Measurements from ENCODE around the genes XRCC3, ZFYVE21, TDRD9, C14orf180 and ZBTB42.

GRCh38 chr14:103695901-103697141, 18.9 kb downstream of the XRCC3 start:
- RRBS = no CpG with 5 or more reads among the region's 36 CpGs

DNA sequence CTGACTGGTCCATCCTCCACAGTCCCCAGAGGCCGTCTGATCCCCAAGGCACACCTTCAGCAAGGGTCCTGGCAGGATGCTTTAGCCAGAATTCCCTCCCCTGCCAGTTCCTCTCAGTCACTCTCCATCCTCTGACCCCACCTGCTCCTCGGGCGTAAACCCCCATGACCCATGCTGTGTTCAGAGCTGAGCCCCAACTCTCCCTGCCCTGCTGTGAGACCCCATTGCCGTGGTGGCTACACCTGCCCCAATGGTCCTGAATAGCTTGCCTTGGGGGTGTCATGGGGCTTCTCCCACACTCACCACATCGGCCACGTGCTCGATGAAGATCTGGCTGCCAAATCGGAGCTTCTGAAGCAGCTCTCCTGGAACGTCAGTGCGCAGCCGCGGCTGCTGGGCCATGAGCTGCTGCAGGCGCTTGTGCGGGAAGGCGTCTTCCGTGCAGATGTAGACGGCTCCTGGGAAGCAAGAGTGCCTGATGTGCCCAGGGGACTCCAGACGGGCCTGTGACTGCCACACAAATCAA, 12.3 kb downstream of the XRCC3 start:
- RRBS = no CpG with 5 or more reads among the region's 18 CpGs

GRCh38 chr14:103715195-103715582, at the start of gene XRCC3:
Gene XRCC3, minus strand, starts transcription at chr14:103715451.
- RRBS = 3% methylated on average over 8 of the region's 39 CpGs

- RRBS = 0% methylated on average over 3 of the region's 67 CpGs
Measured at GRCh38 chr14:103715583-103716057, at the start of gene ZFYVE21. Gene ZFYVE21, plus strand, starts transcription at chr14:103715810.

DNA sequence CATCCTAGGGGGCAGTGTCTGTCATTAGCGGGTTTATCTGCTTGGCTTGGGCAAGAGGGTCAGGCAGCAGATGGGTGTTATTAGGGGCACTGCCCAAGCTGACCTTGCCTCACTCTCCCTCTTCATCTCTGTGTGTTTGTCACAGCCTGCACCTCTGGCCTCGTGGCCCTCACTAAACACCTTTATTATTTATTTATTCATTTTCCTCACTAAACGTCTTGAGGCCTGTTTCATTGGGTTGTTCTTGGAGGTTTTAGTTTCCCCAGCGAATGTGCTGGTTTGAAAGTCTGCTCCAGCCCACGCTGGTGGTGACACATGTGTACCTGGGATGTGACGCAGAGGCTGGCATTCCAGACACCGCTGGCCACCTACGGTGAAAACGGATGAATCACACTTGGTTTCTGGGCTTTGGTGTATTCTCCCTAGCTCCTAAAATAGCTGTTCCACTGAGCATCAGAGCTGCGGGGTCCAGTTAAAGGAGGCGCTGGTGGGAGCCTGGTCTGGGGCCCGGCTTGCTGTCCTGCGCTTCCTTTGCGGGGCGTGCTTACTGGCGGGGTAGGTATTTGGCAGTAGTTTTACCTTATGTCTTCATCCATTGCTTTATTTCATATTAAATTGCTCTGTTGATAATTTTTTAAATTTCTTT, 6.1 kb downstream of the ZFYVE21 start:
- RRBS = no CpG with 5 or more reads among the region's 16 CpGs

GRCh38 chr14:103724100-103724779, 8.6 kb downstream of the ZFYVE21 start:
- RRBS = 48% methylated on average over 3 of the region's 29 CpGs

GRCh38 chr14:103739651-103740672, 24.4 kb downstream of the ZFYVE21 start:
- RRBS = 96% methylated on average over 5 of the region's 39 CpGs

DNA sequence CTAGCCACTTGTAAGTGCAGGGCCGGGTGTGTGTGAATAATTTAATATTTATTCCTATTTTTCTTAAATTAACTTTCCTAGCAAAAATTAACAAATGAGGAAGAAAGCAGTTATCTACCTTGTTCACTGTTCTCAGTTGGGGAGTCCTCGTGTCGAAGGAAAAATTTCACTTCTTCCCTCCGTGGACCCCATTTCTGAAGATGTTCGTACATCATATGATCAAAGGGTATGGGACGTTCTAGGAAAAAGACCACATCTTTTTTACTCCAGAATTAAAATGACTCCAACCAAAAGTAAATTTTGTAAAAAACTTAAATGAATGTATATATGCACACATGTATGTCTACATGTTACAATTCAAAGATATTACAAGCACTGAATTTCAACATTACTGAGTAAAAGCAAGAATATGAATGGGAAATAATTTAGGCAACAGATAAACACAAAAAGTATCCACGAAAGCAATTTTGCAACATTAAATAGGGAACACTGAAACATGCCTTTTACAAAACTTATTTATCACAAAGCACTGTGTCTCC, 62.6 kb downstream of the PPP1R13B start:
- RRBS = no CpG with 5 or more reads among the region's 7 CpGs

- RRBS = no CpG with 5 or more reads among the region's 14 CpGs
Measured at GRCh38 chr14:103879241-103879618, 31.9 kb upstream of the PPP1R13B start.

- RRBS = 42% methylated on average over 33 of the region's 84 CpGs
Measured at GRCh38 chr14:103928109-103928828, at the start of gene TDRD9. Gene TDRD9, plus strand, starts transcription at chr14:103928456.

- RRBS = 2% methylated on average over 23 of the region's 79 CpGs
Measured at GRCh38 chr14:104135969-104136499, 2.4 kb upstream of the KIF26A start.

DNA sequence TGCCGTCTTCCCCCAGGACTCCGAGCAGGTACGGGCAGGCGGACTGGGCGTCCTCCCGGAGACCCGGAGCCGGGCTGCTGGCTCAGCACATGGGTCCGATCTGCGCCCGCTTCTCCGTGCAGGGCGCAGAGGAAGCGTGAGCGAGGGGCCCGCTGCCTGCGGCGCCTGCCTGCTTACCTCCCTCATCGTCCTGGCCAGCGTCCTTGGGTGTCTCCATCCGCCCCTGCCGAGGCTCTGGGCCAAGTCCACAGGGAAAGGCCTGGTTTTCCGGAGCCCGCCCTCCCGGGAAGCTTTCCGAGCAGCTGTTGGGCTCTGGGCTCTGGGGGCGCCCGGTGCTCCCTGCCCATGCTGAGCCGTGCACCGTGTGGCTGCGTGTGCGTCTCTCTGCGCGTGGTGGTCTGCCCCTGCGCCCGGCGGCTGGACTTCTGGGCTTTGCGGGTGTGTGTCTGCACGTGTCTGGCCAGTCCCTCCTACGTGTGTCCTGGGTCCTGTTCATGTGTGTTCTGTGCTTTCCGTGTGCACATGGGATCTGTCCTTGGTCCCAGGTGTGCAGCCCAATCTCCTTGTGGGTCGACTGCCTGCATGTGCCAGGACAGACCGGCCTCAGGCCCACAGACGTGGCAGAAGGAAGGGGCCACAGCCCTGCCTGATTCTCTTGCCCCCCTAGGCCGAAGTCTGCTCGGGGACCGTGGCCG, 33.7 kb downstream of the KIF26A start:
- RRBS = 49% methylated on average over 12 of the region's 48 CpGs

GRCh38 chr14:104460997-104461964, 118.3 kb upstream of the C14orf180 start:
- RRBS = 2% methylated on average over 7 of the region's 69 CpGs

- RRBS = 54% methylated on average over 5 of the region's 10 CpGs
Measured at GRCh38 chr14:104577022-104577400, 2.6 kb upstream of the C14orf180 start.

DNA sequence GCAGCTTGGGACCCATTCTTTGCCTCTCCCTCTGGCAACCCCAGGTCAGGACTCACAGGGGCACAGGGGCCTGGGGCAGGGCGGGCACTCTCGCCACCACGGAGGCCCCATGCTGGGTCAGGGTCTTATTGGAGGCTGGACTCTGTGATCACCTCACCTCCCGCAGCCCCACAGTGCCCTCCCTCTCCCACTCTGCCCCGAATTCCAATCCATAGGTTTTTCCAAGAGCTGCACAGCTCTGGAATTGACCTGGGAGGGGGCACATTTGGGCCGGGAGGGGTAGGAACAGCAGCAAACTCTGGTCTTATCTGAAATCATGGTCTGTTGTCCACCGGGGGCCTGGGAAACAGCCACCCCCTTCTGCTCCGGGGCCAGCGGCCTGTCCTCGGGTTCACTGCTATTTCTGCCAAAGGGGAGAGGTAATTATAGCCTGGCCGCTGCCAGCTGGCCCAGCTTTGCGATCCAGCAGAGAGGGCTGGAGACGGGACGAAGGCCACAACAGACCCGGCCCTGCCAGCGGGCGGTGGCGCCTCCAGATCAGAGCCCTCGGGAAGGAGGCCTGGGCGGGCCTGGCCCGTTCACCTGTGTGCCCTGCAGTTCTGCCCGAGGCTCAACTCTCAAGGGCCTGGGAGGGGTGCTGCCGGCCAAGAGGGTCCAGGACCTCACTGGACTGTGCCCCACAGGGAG, at the start of gene C14orf180:
Gene C14orf180 (plus strand): TSS at position 496 of the 687 bp plus-strand sequence.
- RRBS = 17% methylated on average over 1 of the region's 23 CpGs

DNA sequence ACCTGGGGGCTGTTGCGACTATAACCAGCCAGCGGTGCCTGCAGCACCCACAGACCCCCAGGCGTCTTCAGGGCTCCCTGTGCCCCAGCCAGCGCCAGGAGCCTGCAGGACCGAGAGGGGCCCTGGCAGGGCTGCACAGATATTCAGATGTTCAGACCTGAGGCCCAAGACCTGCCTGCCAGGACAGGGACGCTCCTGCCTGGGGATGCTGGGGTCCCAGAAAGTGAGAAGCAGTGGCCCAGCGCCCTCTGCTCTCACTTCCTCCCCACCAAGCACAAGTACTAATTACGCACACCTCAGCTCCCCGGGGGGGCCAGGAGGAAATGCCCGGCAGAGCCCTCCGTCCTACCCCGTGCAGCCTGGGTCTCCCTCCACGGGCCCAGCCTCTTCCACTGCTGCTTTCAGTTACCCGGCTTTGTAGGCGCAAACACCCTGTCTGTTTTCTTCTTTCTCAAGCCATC, 28.8 kb upstream of the INF2 start:
- RRBS = 78% methylated on average over 4 of the region's 15 CpGs

DNA sequence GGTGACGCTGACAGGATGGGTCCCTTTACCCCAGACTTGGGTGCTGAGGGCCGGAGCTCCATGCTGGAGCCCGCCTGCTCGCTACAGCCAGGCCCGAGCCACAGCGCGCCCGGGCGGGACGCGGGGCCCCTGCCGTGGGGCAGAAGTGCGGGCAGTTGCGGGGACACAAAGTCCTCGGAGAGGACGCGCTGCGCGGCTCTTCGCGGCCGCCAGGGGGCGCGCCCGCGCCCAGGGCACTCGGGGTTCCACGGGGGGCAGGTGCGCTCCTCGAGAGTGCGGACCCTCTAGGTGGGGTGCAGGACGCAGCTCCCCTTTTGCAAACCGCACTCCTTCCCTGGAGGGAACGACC, 535 bp upstream of the ADSS1 start:
- RRBS = 4% methylated on average over 7 of the region's 34 CpGs

GRCh38 chr14:104753384-104754399, 745 bp downstream of the SIVA1 start:
- RRBS = under 1% methylated on average over 4 of the region's 44 CpGs

GRCh38 chr14:104770475-104771331, 17.8 kb downstream of the SIVA1 start:
- RRBS = no CpG with 5 or more reads among the region's 11 CpGs

DNA sequence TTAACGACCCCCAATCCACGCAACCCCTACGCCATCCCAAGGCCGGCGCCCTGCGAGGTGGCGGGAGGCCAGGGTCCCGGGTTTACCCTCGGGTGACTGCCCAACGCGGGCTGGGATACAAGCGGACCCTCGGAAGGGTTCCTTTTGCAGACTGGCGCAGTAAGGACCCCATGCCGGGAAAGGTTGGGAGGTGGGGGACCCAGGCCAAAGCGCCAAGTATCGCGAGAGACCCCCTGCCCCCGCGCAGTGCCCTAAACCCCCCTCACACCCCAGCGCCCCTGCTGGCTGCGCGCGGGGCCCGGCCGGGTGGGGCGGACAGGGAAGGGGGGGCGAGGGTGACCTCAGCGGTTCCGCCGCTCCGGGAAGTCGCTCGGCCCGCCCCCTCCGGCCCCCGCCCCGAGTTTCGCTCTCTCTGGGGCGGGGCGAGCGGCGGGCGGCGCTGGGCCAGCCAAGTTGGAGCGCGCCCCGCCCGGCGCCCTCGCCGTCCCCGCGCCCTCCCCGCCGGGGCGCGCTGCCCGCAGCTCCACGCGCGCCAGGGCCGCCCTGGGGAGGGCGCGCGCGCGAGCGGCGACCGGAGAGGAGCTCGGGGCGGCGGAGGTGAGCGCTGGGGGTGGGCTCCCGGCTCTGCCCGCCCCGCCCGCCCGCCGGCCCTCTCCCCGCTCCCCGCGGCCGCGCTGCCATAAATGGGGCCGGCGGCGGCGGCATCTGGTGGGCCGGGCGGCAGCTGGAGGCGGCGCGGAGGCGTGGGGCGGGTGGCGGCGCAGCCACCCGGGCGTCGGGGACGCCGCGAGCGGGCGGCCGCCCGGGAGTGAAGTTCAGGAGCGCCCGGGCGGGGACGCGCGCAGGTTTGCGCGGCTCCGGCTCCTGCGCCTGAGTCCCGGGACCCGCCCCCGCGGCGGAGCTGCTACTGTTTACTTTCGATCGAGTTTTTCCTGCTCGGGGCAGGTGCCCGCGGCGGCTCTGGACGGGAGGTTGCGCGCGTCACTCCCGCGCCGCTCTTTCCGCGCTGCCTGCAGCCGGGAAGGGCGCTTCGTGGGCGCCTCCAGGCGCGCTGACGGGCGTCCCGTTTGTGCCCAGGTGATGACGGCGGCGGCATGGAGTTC, at the start of gene ZBTB42:
Gene ZBTB42 (plus strand): TSS at position 998 of the 1,103 bp plus-strand sequence.
- RRBS = 3% methylated on average over 61 of the region's 151 CpGs